Hepatocyte (in vitro differentiated cells and primary cell): ENCODE measurements around the genes ERICH4 and CEACAM4.

DNA sequence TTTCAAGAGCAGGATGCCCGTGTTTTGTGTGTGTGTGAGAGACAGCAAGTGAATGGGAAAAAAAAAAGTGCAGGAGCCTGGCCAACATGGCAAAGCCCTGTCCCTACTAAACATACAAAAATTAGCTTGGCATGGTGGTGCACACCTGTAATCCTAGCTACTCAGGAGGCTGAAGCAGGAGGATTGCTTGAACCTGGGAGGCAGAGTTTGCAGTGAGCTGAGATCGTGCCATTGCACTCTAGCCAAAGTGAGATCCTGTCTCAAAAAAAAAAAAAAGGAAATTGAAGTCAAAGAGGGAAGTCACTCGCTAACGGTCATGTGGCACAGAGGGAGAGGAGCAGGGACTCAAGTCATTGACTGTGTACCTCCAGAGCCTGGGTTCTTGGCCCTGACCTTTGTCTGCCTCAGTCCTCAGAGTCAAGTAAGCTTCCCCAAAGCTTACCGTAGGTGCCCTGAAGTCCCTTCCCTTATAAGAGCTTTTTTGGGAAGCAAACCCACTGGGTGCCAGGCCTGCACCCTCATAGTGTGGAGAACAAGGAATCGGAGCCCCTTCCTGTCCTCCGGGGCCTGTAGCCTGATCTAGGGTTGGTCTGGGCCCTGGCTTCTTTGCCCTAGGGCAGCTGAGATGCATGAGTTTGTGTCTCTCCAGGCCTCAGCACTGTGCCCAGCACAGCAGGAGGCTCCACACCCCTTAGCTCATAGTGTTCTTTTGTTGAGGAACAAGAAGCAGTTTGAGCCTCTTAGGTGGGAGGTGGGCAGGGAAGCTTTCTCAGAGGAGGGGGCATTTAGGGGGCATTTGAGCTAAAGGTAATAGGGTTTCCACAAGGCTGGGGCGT is 6.6 kb downstream of the B3GNT8 start:
- RAMPAGE, long total RNA: no peak
- RRBS: no CpG with 5 or more reads among the region's 8 CpGs

DNA sequence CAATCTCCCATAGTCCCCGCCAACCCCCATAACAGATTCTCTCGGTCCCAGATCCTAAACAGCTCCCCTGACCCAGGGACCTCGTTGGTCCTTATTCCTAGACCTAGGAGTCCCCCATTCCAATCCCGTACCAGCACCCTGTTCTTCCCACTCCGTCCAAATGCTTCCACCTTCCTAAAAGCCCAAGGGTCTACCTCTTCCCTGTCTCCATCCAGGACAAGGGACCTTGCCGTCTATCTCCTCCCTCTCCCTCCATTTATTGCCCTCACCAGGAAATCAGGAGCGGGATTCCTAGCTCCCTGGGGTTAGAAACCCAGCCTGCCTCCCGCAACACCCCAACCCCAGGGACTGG is 293 bp downstream of the B3GNT8 start:
- RAMPAGE, long total RNA: no peak
- RRBS: no CpG with 5 or more reads among the region's 8 CpGs

- RAMPAGE, long total RNA: no peak
- RRBS: no CpG with 5 or more reads among the region's 5 CpGs
These were observed at the start of gene ERICH4 for GRCh38 chr19:41442873-41443315. ERICH4 (plus strand) TSS chr19:41443156.

DNA sequence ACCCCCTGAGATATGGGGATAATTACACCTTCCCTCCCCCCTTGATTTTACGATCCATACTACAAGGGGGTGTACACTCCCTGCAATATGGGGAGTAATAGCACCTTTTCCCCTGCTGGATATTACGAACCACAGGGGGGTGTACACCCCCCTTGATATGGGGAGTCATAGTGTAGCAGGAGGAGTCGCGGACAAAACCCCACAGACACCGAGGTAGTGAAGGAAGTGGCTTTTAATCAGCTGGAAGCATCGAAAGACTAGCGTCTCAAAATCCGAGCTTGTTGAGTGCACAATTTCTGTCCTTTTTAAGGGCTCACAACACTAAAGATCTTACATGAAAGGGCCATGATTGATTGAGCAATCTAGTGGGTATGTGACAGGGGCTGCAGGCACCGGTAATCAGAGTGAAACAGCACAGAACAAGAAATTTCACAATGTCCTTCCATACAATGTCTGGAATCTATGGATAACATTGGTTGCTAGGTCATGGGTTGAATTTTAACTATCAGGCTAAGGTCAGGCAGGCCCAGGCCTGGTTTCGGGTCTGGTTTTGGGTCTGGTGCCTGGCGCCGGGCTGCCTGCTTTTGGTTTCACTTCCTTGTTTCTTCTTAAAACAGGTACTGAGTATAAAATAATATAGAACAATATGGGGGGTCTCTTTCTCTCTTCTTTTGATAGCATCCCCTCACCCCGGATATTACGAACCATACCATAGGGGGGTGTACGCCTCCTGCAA is 20.5 kb downstream of the ERICH4 start:
- RAMPAGE, long total RNA: no peak
- RRBS: no CpG with 5 or more reads among the region's 15 CpGs

- RAMPAGE, long total RNA: no peak
- RRBS: no CpG with 5 or more reads among the region's 10 CpGs
These were observed 36.1 kb downstream of the ERICH4 start for GRCh38 chr19:41478868-41479613.

DNA sequence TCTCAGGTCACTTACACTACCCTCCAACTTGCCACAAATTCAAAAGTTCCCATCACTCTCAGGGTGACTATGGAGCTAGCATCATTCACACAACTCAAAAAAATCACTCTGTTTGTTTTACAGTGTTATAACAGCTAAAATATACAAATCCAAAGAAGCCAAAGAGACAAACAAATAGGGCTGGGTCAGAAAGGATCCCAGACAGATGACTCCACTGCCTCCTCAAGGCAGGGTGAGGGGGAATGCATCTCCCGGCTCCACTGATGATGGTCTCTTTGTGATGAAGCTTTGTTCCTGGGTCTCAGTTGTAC is 54.3 kb downstream of the ERICH4 start:
- RAMPAGE, long total RNA: no peak
- RRBS: no CpG with 5 or more reads among the region's 1 CpG

GRCh38 chr19:41564435-41565036 is 11.4 kb upstream of the CEACAM21 start:
- RAMPAGE, long total RNA: no peak
- RRBS: 11% methylated on average over 1 of the region's 40 CpGs

DNA sequence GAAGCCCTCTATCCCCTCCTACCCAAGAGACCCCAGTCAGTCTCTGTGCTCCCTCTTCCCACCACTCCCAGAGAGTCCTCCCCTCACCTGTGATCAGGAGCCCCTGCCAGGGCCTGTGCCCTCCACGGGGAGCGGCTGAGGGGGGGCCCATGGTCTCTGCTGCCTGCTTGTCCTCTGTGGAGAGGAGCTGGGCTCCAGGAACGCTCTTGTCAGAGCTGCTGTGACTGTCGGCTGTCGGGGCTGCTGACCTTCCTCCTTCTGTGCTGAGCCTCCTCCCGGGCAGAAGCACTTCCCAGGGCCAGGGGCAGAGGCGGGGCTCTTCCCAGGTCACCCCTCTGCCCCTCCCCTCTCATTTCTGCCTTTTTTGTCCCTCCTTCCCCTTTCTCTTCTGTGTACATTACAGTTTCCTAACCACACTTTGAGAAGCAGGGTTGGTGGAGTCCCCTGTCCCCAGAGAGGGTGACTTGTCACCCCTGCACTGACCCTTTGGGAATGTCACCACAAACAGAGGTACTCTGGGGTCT is at the start of gene CEACAM4:
Gene CEACAM4, minus strand, starts transcription at position 262 of the 524 bp plus-strand sequence.
- RAMPAGE, long total RNA: no peak
- RRBS: no CpG with 5 or more reads among the region's 7 CpGs

GRCh38 chr19:41638497-41639212 is 11.8 kb upstream of the CEACAM4 start:
- RAMPAGE, long total RNA: no peak
- RRBS: no CpG with 5 or more reads among the region's 8 CpGs

GRCh38 chr19:41752347-41753085 is 2.8 kb upstream of the CEACAM6 start:
- RAMPAGE, long total RNA: no peak
- RRBS: no CpG with 5 or more reads among the region's 6 CpGs

GRCh38 chr19:41861811-41862312 is 1.8 kb downstream of the RPS19 start:
- RAMPAGE, long total RNA: no peak
- RRBS: no CpG with 5 or more reads among the region's 9 CpGs

- RAMPAGE, long total RNA: no peak
- RRBS: no CpG with 5 or more reads among the region's 8 CpGs
These were observed 7.5 kb upstream of the CD79A start for GRCh38 chr19:41869550-41869989.

DNA sequence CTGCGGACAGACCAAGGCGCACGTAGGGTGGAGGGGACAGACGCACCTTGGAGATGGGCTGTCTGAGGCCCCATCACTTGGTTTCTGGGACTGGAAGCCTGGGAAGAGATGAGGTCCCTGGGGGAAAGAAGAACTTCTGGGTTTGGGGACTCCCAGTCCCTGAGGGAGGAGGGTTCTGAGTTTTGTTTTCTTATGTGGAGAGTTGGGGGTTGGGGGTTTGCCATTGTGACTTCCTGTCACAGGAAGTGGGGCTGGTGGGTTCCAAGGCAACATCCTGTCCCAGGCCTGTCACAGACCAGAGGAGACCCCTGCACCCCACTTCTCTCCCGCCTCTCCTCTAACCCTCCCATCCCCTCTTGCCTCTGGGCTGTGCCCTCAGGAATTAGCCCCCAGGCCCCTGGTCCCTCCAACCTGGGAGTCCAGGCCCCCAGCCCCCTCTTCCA is 4.4 kb downstream of the ARHGEF1 start:
- RAMPAGE, long total RNA: no peak
- RRBS: no CpG with 5 or more reads among the region's 5 CpGs

- RAMPAGE, long total RNA: no peak
- RRBS: no CpG with 5 or more reads among the region's 8 CpGs
These were observed 6.9 kb downstream of the ARHGEF1 start for GRCh38 chr19:41889925-41890323.

- RAMPAGE, long total RNA: no peak
- RRBS: 73% methylated on average over 8 of the region's 36 CpGs
These were observed 21.6 kb downstream of the ARHGEF1 start for GRCh38 chr19:41904196-41905380.

DNA sequence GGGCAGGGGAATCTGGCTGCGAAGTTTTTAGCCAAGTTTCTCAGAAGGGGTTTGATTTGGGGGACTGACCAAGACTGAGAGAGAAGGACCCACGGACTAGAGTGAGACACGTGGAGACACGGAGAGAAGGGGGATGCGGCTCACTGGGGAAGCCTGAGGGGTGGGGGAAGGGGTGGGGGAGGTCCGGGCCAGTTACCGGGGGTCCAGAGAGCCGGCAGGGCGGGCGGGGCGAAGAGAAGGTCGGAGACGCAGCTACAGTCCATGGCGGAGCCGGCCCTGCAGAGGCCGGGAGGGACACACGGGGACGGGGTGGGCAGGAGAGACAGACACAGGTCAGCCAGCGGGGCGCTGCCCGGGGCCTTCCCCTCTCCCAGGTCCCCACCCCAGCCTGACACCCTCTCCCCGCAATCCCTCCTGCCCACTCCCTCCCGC is 15.6 kb downstream of the ERFL start:
- RAMPAGE, long total RNA: no peak
- RRBS: 3% methylated on average over 15 of the region's 23 CpGs

DNA sequence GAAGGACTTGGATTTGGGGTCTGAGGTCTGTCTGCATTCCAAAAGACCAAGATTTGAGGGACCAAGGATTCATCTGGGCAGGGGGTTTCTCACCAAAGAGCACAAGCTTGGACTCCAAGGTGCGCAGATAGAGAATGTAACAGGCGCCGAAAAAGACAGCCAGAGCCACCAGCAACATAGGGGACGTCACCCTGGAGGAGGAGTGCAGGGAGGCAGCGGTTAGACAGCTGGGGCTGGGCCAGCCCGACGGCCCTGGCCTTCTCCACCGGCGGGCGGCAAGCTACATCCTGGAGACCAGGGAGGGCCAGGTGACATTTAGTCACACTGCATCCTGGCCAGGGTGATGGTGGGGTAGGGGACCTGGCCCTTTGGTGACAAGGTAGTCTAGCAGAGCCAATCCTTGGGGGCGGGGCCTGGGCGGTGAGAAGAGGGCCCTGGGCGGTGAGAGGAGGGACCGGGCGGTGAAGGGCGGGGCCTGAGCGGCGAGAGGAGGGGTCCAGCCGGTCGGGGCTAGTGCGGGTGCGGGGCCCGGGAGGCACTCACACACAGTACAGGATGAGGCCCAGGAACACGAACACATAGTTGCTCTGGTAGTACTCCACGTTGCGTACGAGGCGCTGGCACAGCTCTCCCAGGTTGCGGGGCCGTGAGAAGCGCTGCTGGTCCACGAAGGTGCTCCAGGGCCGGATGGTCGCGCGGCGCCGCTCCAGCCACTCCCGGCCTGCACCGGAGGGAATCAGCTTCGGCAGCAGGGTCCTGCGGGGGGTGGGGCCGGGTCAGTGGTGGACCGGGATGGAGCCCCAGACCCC is 724 bp downstream of the RABAC1 start:
- RAMPAGE, long total RNA: no peak
- RRBS: 2% methylated on average over 11 of the region's 44 CpGs

GRCh38 chr19:42068246-42068655 is 1.8 kb downstream of the GRIK5 start:
- RAMPAGE, long total RNA: no peak
- RRBS: no CpG with 5 or more reads among the region's 8 CpGs

DNA sequence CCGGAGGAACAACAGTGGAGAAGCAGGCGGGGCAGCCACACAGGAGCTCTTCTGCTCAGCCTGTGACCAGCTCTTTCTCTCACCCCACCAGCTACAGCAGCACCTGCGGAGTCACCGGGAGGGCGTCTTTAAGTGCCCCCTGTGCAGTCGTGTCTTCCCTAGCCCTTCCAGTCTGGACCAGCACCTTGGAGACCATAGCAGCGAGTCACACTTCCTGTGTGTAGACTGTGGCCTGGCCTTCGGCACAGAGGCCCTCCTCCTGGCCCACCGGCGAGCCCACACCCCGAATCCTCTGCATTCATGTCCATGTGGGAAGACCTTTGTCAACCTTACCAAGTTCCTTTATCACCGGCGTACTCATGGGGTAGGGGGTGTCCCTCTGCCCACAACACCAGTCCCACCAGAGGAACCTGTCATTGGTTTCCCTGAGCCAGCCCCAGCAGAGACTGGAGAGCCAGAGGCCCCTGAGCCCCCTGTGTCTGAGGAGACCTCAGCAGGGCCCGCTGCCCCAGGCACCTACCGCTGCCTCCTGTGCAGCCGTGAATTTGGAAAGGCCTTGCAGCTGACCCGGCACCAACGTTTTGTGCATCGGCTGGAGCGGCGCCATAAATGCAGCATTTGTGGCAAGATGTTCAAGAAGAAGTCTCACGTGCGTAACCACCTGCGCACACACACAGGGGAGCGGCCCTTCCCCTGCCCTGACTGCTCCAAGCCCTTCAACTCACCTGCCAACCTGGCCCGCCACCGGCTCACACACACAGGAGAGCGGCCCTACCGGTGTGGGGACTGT is 3.7 kb downstream of the ZNF574 start:
- RAMPAGE, long total RNA: no peak
- RRBS: 96% methylated on average over 8 of the region's 29 CpGs

DNA sequence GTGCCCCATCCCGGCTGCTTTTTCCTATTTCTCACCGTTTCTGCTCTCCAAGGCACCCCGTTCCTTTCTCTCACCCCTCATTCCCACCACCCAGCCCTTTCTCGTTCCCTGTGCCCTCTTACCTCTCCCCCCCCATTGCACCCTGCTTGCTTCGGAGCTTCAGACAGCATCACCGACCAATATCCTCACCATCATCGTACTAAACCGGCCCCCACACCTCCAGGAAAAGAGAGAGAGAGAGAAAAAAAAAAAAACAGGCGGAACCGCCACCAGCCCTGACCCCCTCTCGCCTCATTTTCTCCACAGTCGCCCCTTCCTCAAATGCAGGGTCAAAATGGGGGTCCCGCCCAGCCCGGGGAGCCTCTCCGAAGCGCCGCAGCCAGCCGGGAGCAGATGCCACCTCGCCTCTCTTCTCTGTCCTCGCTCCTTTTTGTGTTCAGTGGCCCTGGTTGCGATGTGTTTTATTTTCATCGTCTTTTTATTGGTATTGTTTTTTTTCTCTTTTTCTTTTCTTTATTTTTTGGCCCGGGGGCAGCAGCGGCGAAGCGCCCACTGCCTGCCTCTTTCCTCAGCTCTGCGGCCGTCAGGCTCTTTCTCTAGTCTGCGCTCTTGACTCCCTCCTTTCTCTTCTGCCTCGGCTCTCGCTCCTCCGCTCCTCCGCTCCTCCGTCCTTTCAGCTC is 41.5 kb downstream of the DEDD2 start:
- RAMPAGE, long total RNA: no peak
- RRBS: no CpG with 5 or more reads among the region's 34 CpGs